Sternocleidomastoid (tissue), 1 donor: ENCODE measurements around a stretch of chr14.

- PRO-cap: bidirectional peak, plus-strand start at chr14:68816551, minus-strand start at chr14:68816394; unidirectional peak, minus-strand start at chr14:68816813
Observed at GRCh38 chr14:68816280-68817363, 23.8 kb upstream of the ZFP36L1 start.

- PRO-cap: no peak
Observed at GRCh38 chr14:68819015-68820064, 26.5 kb upstream of the ZFP36L1 start.

GRCh38 chr14:68820065-68820555 lies 27.2 kb upstream of the ZFP36L1 start:
- PRO-cap: no peak

DNA sequence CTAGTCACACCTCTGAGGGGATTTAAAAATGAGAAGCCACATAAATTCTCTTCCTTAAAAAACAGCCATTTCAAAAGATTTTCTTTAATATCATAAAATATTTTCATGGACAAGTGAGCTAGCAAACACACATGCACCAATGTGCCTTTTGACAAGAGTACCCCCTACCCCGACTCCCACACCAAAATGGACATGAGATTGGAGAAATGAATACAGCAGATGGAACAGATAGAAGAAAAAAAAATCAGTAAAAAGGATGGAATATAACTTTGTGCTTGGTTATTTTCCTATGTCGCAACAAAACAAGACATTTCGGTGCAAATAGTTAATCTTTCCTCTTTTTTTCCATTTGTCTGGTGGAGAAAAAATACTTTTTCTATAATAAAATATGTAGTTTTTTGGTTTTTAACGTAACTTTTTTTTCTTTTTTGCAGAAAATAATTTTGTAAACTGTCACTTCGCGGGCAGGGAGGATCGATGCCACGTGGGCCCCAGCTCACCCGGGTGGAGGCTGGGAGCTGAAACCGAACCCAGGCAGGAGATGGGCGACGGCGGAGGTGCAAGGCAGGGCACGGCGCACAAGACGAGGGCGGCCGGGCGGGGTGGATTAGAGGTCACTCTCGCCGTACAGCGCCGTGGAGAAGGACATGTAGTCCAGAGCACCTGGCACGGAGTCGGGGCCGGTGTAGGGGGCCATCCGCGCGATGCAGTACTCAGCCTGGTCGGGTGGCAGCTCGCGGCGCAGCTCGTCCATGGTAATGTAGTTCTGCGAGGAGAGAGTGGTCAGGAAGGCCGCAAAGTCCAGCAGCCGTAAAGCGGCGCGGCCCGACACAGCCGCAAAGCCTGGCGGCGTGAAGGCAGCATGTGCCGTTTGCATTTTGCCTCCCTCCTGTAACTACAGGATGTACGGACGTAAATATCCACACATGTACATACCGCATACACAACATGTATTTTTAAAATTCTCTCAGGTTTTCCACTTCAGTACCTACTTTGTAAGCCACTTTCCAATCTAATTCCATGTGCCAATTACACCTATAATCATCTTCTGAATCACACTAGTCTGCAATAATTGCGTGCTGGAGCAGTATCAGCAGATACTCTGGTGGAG lies 81.7 kb upstream of the ZFP36L1 start:
- PRO-cap: no peak

- PRO-cap: no peak
Observed at GRCh38 chr14:68885777-68886151, 92.9 kb upstream of the ZFP36L1 start.

GRCh38 chr14:68891876-68892547 lies 87.1 kb downstream of the ACTN1 start:
- PRO-cap: no peak

DNA sequence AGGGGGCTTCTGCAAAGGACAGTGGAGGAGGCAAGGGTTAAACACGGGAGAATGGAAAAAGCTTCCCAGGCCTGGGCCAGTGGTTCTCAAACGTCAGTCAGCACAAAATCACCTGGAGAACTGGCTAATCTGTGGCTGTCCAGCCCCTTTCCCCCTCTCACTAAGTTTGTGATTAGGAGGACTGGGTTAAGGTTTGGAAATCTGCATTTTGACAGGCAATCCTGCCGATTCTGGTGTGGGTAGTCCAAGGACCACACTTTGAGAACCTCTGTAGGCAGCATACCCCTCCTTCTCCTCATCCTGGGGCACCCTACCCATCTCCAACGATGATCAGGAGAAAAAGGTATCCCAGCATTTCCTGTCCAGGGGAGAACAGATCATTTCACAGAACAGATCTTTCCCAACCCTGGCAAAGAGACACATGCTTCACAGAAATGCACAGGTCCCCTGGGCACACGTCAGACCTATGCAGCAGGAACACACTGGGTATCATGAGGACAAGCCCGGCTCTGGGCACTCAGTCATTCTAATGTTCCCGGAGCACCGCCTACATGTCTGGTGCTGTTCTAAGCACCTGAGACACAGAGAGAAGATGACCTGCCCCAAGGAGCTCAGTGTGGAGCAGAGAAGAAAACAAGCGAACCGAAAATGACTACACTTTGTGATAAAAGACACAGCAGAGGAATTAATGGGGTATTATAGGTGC lies 56.3 kb downstream of the ACTN1 start:
- PRO-cap: no peak

- PRO-cap: no peak
Observed at GRCh38 chr14:68962870-68963617, 16.1 kb downstream of the ACTN1 start.

GRCh38 chr14:69045647-69047078 lies 67.1 kb upstream of the ACTN1 start:
- PRO-cap: no peak

DNA sequence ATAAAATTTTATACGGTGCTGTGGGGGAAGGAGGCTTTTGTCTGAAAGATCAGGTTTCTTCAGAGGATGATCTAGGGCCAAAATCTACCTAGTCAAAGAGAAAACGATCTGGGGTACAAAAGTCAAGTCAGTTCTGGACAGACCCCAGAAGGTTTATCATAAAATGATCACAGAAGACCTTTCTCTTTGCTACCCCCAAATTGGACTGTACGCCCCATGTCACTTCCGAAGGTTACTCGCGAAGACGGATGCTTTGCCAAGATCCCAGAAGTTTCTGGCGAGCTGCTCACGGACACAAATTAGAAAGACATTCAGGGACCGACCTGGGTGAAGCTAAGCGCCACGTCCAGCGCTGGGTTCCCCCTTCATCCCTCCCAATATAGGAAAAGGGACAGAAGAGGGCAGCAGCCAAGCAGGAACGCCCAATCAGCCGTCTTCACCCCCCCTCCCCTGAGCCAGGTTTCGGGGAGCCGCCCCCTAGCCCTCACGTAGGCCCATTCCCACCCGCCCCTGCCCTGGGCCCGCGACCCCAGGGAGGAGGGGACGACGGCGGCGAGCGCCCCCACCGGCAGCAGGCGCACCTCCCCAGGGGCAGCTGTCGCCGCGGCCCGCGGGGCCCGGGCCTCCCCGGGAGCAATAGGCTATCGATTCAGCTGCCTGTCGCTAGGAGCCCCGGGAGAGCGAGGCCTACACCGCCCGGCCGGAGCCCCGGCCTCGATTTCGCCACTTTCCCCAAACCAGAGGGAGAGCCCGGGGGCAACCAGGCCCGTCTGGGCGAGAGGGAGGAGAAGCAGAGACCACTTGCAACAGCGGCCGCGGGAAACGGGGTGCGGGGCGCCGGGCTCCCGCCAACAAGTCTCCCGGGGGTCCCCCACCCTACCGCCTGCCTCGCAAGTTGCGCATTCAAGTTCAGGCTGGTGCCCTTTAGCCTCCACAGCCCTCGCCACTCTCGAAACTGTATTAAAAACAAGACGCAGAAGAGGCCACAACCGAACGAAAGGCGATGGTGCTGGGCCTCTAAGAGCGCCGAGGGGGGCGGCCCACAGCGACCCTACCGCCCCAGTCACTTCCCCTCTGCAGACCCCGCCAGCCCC lies 1.4 kb downstream of the DCAF5 start:
- PRO-cap: unidirectional peak, plus-strand start at position 314 of the sequence; bidirectional peak, plus-strand start at position 526 of the sequence, minus-strand start at position 379 of the sequence; bidirectional peak, plus-strand start at position 666 of the sequence, minus-strand start at position 638 of the sequence

DNA sequence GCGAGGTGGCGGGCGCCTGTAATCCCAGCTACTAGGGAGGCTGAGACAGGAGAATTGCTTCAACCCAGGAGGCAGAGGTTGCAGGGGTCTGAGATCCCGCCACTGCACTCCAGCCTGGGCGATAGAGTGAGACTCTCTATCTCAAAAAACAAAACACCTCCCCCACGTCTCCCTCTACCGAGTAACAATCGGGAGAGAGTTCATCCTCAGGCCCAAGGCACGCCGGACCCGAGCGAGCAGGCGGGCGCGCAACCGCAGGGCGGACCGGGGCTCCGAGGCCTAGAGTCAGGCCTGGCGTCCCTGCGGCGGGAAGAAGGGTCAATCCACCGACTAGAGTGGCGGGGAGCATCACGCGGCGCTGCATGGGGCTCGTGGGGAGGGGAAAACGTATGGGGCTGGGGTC lies 321 bp downstream of the ERH start:
- PRO-cap: no peak

GRCh38 chr14:69606156-69606715 lies 5.2 kb upstream of the SUSD6 start:
- PRO-cap: no peak

- PRO-cap: no peak
Observed at GRCh38 chr14:69712487-69713138, 54.3 kb upstream of the SRSF5 start.

GRCh38 chr14:69716734-69717264 lies 50.1 kb upstream of the SRSF5 start:
- PRO-cap: no peak

DNA sequence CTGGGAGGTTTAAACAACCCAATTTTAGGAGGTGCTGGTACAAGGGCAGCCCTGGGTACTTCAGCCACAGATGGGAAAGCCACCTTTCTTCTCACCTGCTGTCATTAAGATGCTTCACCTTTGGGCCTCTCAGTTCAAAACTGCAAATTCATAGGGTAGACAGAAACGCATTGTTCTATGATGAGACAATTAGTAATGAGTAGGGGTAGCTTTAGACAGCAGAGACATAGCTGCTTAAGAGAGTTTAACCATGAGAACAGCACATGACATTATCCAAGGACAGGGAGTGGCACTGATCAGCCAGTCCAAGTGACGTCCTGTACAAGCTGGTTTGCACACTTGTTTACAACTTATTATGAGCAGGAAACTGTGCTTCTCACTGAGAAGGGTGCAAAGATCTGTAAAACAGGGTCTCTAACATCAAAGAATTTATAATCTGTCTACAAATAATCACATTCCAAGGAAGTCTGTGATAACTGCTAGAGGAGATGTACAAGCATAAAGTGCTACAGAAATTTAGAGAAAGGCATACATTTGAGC lies 11.2 kb upstream of the SRSF5 start:
- PRO-cap: no peak

DNA sequence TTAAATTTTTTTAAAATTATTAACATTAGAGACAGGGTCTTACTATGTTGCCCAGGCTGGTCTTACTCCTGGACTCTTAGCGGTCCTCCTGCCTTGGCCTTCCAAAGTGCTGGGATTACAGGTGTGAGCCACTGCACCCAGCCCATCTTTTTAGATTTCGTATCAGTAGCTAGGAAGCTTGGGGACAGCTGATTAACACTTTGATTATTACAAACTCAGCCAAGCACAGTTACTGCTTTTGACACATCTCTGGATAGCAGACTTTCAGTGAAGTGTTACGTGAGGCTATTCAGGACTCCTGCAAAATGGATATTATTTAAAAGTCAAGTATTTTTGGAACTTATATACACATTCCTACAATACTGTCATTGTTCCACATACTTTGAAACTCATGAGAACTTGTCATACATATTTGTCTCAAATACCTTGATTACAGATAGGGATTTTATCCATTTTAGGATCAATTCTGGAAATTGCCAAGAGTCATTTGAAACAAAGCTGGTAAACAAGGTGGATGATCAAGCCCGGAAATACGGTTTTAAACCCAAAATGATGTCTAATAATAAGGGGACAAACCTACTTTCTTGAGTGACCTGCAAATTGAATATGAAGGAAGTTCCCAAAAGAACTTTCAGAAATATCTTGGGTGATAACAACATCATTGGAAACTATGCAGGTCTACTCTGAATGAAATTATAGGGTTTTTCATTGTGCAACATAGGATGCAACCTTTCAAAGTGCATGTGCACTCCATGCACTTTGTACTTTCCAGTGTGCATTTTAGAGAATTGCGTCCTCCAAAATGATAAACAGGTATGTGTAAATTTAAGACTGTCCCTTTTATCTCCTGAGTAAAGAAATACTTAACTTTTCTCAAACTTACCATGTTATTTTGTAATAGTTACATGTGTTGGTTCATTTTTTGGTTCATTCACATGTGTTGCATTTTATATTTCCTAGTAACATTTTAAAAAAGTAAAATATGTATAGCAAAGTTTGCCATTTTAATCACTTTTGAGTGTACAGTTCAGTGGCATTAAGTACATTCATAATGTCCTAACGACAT lies 12.9 kb downstream of the SRSF5 start:
- PRO-cap: no peak

DNA sequence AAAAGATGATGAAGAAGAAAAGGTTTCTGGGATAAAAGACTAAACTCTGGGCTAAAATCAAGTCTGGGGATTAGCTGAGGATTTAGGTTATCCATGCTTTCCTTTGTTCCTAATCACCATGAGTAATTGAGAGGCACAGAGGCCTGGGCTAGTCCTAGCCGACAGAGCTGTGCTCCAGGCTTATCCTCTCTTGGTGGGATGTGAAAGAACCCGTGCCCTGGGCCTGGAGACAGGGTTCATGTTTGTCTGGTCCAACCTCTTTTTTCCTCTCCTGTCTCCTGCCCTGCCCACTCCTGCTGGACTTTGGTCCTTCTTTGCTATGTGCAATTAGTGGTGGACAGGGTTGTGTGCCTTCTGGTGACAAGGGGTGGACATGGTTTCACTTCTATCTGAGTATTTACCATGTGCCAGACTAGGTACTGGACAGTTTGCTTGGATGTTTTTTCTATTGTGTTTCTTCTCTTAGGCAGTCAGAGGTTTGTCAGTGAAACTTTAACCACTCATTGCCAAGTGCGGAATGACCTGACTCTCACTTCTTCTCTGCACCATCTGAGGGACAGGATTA lies 126.1 kb downstream of the SMOC1 start:
- PRO-cap: no peak

GRCh38 chr14:70031157-70031777 lies 152.1 kb downstream of the SMOC1 start:
- PRO-cap: no peak

DNA sequence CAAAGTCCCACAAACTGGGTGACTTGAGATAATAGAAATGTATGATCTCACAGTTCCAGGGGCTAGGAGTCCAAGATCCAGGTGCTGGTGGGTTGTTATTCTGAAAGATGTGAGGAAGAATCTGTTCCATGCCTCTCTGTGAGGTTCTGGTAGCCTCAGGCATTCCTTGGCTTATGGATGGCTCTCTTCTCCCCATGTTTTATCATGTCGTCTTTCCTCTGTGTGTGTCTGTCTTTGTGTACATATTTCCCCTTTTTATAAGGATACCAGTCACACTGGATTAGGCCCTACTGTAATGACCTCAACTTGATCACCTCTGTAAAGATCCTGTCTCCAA lies 25.2 kb downstream of the TTC9 start:
- PRO-cap: no peak

GRCh38 chr14:70780461-70781237 lies 28.7 kb downstream of the MAP3K9 start:
- PRO-cap: no peak